Glomerular endothelial cell (primary cell): ENCODE results near the genes TMEM160, CCDC9, C5AR1, DHX34 and KPTN.

GRCh38 chr19:46862556-46863416 lies 2.0 kb downstream of the ARHGAP35 start:
- RAMPAGE, long total RNA = no peak

DNA sequence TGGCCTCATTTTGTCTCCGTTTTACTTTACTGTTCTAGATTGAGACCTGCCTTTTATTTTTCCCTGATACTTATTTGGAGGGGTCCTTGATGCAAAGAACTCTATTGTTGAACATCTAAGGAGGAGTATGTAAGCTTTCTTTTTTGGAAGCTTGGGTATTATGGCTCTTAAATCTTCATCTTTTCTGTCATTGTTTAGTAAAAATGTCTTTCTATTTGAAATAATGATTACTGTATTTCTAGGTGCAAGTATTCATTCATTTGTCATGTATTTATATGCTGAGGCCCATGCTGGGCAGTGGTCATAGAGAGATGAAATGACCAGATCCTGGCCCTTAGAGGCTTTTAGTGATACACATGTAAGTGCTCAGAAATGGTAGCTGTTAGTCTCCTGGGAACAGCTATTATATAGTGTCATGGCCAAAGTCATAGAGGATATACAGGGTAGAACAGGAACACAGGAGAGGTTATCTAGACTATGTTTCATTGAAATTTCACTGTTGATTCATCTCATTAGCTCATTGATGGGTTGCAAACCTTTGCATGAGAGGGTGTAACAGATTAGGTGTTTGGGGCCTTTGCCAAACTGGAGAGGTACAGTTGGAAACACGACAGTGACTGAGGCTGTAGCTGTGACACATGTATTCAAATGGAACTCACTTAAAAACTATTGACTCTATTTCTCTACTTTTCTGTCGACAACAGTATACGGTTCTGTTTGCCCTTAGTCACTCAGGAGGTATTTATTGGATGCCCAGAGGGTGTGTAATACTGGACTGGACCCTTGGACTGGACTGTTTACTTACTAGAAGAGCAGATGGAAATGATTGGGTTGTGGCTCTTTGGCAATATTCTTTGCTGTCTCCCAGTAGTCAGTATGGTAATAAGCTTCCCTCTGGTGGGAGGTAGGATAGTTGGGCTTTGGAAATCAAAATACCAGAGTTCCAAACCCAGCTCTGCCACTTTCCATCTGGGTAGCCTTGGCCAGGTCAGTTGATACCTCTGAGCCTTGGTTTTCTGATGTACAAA lies 29.6 kb downstream of the ARHGAP35 start:
- RAMPAGE, long total RNA = no peak

DNA sequence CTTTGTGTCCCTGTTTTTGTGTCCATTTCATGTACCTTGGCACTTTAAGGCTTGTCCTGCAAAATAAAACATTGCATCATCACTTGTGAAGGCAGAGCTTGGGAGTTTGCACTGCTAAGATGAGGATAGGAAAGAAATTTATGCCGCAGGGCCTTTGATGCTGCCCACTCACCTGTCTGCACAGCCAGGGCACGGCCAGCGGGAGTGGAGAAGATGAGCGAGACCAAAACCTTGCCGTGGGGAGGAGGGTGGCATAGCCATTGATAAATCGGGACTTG lies 76.0 kb upstream of the NPAS1 start:
- RAMPAGE, long total RNA = no peak

GRCh38 chr19:46967759-46968394 lies 51.8 kb upstream of the NPAS1 start:
- RAMPAGE, long total RNA = no peak

- RAMPAGE, long total RNA = no peak
Observed at GRCh38 chr19:47048339-47049099, at the start of gene TMEM160. TMEM160 (minus strand) TSS chr19:47048624.

- RAMPAGE, long total RNA = no peak
Observed at GRCh38 chr19:47095756-47096068, 17.9 kb downstream of the ZC3H4 start.

DNA sequence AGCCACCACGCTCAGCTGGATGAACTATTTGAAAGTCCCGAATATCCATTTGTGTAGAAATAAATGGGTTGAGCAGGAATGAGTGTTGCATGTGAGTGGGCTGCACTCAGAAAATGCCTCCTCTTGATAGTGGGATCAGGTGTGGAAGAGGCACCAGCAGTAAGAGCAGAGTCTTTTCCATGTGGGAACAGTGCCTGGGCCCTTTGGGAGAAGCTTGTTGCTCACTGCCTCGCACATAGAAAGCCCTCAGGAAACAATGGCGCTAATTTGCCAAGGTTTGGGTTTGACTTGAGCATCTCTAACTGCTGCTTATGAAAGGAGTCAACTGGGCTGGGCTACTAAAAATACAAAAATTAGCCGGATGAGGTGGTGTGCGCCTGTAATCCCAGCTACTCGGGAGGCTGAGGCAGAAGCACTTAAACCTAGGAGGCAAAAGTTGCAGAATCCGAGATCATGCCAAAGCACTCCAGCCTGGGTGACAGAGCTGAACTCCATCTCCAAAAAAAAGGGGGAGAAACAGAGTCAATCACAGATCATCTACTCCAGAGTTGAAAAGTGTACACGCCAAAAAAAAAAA lies 41.7 kb downstream of the SAE1 start:
- RAMPAGE, long total RNA = no peak

DNA sequence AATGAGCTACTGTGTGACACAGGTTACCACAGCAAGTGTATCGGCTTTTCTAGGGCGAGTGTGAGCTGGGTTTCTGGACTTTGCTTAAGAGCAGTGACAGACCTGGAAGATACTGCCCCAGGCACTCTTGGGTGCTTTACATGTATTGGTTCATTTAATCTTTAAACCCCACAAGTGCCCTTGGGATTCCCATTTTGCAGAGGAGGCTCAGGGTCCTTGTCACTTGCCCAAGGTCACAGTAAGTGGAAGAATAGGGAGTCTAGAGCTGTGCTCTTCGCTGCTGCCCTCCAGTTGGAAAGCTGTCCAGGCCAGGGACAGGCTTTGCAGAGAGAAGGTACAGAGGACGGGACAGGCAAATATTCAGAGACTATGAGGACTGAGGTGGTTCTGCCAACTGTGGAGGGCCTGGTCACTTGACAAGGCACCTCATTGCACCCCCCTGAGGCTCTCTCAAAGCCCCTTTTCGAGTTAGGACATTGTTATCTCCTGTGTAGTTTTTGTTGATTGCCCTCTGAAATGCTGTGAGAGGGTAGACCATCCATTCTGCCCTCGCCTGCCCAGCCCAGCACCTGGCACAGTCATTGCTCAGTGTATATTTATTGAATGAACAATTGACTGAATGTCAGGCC lies 42.4 kb downstream of the BBC3 start:
- RAMPAGE, long total RNA = no peak

DNA sequence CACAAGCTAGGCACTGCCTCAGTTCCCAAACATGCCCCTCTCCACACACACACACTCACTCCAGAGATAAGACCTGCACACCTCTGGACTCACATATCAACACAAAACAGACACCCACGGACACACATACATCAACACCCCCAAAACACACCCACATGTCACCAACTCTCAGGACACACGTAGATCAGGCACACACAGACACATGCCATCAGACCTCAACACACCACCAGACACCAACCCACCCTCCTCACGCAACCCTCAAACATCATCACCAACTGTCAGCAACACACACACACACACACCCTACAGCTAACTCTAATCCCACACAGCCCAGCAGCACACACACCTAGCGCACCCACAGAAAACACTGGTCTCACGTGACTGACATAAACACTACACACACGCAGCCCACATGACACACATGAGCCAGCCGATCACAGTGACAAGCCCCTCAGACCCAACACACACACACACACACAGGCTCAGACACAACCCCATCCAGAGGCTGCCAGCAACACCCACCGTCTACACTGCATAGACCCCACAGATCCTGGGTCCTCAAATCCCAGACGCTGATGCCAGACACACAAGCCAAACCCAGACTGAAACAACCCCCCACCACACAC lies 1.7 kb downstream of the BBC3 start:
- RAMPAGE, long total RNA = no peak

DNA sequence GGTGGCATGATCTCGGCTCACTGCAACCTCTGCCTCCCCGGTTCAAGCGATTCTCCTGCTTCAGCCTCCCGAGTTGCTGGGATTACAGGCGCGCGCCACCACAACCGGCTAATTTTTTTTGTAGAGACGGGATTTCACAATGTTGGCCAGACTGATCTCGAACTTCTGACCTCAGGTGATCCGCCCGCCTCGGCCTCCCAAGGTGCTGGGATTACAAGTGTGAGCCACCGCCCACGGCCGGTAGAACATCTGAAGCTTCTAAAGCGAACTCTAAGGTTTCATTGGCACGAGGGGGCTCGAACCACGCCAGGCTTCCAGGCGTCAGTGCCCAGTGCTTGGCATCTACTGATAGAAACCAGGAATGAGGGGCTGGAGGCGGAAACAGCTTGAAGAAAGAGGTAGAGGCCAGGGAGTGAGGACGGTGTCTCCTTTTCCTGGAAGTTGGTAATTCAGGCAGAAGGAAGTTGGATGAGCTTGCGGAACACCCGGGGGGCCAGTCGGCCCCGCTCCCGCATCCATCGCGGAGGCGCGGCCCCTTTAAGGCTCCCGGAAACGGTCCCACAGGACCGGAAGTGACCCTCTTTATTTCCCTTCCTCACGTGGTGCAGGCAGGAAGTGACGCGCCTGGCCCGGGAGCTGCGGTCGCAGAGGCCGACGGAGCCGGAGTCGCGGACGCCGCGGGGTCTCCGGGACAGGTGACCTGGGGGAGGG lies at the start of gene CCDC9:
Gene CCDC9, plus strand, starts transcription at position 611 of the 711 bp plus-strand sequence.
- RAMPAGE, long total RNA = start-site peak on the plus strand centred at position 647 of the sequence, 16 bp wide, 24 and 17 reads in 2 replicates

DNA sequence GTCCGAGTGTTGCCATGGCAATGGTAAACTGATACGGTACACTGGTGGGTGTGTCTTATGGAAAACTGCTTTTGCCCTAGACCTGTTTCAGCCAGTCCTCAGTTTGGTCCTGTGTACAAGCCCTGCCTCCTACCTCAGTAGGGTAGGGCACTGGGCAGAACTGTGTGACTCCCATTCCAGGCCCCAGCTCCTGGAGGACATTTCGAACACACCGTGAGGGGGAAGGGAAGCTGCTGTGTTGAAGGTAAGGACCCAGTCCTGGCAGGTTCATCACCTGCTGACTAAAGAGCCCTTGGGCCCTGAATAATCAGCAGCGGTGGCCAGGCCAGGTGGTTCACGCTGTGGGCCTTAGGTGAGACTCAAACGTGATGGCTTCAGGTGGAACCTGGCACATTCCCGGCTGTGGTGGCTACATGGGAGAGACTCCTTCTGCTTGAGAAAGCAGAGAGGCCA lies 15.2 kb downstream of the INAFM1 start:
- RAMPAGE, long total RNA = no peak

DNA sequence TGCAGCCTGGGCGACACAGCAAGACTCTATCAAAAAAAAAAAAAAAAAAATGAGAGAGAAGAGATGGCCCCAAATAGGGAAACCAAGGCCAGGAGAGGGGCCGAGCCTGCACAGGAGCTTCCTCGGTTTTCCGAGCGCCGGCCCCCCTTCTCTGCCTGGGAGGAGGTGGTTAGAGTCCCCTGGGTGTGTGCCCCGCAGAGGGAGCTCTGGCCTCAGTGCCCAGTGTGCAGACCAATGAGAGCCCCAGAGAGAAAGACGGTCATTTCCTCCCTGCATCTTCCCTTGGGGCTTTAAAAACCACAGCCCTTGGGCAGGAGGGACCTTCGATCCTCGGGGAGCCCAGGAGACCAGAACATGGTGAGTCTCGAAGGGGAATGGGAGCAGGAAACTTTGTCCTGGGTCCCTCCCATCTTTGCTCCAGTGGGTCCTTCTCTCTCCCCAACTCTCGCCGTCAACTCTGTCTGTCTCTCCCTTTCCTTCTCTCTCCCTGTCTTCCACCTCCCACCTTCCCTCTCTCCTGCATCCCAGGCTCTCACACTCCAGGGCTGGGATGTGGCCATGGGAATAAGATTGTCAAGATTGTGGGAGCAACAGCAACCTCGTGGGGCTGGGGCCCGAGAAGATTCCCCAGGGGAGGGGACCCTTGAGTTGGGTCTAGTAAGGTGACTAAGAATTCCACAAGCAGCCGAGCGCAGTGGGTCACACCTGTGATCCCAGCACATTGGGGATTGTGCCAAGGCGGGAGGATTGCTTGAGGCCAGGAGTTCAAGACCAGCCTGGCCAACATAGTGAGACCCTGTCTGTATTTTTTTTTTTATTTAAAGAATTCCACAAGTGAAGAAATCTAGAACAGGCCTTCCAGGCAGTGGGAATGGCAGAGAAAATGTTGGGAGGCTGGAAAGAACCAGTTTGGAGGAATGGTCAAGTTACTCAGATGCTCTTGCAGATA lies at the start of gene C5AR1:
Gene C5AR1, plus strand, starts transcription at position 320 of the 949 bp plus-strand sequence.
- RAMPAGE, long total RNA = no peak

- RAMPAGE, long total RNA = start-site peak on the plus strand at chr19:47349312-47349345, 82 and 104 reads in 2 replicates
Observed at GRCh38 chr19:47349151-47350290, at the start of gene DHX34. DHX34 (plus strand) TSS chr19:47349315.

GRCh38 chr19:47483446-47484562 lies at the start of gene KPTN:
KPTN (minus strand) TSS chr19:47484219.
- RAMPAGE, long total RNA = no peak

GRCh38 chr19:47509313-47509896 lies 5.5 kb downstream of the NAPA start:
- RAMPAGE, long total RNA = no peak

DNA sequence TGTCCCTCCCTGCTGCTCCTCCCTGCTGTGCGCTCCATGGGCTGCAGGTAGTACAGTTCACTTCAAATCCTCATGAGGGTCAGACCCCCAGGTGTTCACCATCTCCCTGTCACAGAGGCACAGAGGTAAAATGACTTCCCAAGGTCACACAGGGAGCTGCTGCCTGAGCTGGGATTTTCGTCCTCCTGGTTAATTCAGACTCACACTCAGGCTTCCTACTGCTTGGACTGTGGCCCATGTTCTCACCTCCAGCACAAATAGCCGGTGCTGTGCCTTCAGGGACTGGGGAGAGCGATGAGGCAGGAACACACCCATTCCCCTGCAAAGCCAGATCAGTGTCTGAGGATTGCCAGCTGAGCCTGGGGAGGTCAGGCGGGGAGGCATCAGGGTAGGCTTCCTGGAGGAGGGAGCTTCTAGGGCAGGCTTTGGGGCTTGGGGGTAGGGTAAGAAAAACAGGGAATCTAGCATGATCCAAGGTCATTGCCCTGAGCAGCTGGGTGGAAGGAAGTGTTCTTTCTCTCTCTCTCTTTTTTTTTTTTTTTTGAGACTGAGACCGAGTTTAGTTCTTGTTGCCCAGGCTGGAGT lies 14.5 kb downstream of the BICRA start:
- RAMPAGE, long total RNA = no peak

GRCh38 chr19:47762907-47763463 lies 15.5 kb upstream of the SELENOW start:
- RAMPAGE, long total RNA = no peak

DNA sequence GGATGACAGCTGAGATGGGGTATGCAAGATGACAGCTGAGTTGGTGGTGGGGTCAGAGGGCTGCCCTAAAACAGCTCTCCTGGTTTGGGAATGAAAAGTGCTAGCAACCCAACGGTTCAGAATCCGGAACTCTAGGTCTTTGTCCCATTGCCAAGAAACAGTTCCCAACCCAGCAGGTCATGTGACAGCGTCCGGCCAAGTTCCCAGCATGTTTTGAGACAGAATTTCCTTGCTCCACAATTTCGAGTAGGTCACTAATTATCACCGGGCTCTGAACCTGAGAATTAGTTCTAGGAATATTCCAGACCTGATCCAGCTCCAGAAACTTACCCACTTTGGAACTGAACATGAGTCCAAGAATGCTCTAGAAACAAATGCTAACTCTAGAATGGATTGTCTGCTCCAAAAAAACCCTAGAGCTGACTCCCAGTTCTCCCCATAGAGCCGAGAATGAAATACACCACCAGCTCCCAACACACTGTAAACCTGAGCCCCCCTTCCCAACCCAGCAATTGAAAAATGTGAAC lies 3.5 kb downstream of the SELENOW start:
- RAMPAGE, long total RNA = no peak

DNA sequence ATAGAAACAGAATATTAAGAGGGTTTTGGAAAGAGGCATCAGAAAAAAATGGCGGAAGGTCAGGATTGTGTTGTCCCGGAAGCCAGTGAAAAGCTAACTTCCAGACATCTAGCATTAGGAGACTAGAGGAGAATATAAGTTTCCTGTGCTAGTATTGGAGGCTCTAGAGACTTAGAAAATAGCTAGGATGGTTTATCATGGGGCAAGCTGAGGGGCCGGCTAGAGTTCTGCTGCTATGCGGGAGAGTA lies 4.5 kb downstream of the SULT2A1 start:
- RAMPAGE, long total RNA = no peak

DNA sequence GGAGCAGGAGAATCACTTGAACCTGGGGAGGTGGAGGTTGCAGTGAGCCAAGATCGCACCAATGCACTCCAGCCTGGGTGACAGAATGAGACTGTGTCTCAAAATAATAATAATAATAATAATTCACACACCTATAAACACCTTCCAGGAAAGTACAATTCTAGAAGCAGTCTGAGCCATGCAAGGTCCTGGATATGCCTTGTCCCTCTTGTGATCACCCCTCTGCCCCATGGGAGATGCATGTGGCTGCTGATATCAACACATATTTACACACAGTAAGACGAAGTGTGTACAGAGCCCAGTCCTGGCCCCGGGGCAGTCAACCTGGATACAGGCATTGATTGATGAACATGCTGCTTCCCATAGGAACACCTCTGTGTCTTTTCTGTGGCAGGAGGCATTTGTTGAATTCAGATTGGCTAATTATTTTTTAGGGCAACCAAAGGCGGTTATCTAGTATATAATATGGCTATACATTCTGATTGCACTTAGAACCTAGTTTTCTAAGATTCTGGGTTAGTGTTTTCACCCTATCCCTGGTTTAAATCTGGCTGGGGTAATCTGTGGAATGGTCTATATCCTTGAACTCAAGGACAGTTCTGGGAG lies 3.2 kb downstream of the SULT2A1 start:
- RAMPAGE, long total RNA = no peak